Cardiac atrium fibroblast (primary cell): ENCODE results near the genes ENTPD7 and ABCC2.

DNA sequence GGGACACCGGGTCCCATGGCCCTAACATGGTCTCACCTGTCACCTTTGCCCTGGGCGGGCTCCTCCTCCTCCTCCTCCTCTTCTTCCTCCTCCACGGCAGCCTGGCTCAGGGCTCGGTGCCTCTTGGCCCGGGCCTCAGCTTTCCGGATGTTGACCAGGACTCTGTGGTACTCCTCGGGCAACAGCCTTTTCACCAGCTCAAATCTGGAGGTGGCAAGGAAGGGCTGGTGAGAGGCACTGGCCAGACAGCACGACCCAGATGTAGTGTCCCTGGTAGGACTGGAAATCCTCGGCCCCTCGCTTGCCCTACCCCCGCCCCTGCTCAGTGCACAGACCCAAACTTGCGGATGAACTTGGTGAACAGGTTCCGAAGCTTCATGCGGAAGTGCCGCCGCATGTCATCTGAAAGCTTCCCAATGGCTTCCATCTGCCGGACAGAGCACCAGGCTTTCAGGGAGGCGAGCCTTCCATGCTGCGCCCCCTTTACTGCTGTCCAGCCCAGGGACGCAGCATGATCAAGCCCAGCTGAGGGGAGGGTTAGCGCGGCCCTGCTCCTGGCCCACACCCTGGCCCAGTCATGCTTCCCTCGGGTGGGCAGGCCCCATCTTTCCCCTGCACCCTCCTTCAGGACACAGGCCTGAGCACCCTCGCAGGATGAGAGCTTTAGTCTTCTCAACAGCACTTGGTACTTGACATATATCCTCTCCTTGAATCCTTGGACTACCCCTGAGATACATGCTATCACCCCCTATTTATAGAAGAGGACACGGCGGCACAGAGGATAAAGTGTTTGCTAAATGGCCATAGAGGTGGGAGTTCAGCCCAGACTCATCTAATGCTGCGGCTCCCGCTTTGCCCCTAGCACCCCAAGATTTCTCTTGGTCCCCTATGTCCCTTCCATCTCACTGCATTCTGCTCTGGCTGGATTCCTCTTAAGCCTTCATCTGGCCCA lies 32.5 kb upstream of the FRAT2 start:
- RAMPAGE, long total RNA = no peak

DNA sequence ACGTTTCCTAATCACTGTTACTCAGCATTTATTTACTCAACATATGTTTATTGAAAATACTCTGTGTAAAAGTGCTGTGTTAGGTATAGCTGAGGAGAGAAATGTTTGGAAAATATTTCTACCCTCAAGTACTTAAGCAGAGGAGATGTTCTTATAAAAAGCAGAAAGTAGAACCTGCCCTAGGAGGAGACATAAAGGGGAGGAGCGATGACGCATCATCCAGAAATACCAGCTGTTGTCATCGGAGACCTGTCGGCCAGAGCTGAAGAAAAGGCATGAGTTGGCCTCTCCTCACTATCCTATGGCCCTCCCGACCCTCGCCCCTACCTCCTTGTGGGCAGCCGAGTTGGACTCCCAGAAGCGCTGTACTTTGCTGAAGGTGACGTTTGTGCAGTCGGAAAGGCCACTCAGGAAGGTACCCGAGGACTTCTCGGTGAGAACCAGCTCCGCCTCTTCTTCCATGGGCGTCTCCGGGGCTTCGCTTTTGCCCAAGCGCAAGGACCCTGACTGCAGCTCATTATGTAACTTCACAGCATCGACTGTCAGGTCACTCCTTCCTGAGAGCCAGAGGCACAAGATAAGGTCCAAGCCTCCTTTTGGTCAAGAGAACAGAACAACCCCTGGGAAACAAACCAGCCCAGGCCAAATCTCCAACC lies 1.0 kb downstream of the RRP12 start:
- RAMPAGE, long total RNA = no peak

- RAMPAGE, long total RNA = no peak
Measured at GRCh38 chr10:97456527-97457205, 10.7 kb downstream of the ZDHHC16 start.

DNA sequence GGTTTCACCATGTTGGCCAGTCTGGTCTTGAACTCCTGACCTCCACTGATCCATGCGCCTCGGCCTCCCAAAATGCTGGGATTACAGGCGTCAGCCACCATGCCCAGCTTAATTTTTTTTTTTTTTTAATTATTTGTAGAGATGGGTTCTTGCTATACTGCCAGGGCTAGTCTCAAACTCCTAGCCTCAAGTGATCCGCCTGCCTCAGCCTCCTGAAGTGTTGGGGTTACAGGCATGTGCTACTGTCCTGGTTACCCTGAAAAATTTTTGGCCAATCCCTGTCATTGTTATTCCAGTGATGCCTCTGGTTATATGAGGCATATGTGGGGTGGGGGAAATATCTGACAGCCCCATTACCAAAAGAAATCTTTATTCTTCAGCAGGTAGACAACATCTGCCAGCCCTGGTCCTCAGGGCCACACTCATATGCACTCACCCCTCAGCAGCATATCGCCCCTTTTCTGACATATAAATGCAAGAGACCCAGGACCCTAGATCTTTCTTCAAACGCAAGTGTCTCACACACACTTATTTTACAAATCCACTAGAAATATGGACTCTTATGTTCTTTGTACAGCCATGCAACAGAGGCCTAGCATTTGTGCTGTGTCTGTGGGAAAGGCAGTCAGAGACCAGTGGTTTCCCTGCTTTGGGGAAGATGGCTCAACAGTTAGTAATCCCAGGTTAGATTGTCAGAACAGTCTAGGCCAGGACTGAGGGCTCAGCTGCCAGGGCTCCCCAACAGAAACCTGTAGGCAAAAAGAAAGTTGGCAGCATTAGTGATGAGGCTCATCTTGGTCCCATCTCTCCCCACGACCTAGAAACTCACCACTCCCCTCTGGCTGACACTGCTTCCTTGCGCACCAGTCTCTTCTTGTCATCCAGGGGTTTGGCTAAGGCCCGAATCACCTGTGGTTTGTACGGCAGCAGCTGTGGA lies 12.3 kb downstream of the ZDHHC16 start:
- RAMPAGE, long total RNA = no peak

GRCh38 chr10:97459112-97459929 lies 13.3 kb downstream of the ZDHHC16 start:
- RAMPAGE, long total RNA = no peak

GRCh38 chr10:97542947-97543499 lies 29.6 kb upstream of the ANKRD2 start:
- RAMPAGE, long total RNA = no peak

DNA sequence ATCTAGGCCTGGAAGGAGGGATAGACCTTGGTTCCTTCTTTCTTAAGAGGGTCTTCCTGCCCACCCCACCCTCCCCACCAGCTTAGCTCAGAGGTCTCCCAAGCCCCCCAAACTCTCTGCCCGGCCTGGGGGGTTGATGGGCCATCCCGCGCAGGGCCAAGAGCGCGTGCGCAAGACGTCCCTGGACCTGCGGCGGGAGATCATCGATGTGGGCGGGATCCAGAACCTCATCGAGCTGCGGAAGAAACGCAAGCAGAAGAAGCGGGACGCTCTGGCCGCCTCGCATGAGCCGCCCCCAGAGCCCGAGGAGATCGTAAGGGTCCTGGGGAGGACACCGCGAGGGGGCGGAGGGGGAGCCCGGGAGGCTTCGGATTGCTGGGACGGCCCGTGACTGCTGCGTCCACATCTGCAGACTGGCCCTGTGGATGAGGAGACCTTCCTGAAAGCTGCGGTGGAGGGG lies 5.5 kb downstream of the ANKRD2 start:
- RAMPAGE, long total RNA = no peak

DNA sequence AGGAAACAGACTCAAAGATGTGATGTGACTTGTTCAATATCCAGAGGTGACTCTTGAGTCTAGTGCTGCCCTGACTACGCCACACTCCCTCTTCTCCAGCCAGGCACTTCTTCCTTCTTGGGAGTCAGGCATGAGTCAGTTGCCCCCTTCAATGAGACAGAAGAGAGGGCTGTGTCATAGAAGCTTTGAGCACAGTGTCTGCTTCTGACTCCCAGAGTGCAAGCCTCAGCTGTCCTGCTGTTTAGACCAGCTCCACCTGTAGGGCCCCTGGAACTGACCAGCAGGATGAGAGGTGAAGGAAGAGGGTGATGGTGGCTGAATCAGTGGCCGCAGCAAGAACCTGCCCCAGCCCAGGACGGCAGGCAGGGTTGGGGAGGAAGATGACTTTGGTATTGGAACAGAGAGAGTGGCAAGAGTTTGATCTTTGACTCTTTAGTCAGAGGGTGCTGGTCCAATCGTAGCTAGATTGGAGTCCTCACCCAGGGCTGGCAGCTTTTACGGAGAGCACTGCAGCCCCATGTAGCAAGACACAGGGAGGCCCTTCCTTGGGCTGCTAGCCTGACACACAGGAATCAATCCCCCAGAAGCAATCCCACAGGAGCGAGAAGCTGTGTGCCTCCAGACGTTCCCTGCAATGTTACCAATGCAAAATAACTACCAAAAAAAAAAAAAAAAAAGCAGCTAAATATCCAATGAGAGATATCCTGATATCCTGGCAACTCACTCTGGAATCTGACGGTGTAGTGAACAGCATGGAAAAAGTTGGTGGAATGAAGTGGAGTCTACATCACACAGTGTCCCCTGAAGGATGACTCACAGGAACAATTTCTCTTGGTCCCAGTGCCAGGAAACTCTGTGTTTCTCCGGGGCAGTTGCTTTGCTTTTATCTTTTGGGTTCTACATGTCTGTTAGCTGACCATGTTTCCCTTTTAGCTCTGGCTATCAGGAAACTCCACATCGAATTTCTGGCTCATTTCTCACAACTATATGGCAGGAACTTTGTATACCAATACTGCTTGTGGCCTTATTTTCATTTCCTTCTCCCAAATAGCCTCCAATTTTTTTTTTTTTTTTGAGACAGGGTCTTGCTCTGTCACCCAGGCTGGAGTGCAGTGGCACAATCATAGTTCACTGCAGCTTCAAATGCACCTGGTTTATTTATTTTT lies 6.9 kb downstream of the C10orf62 start:
- RAMPAGE, long total RNA = no peak

GRCh38 chr10:97650573-97651321 lies 10.3 kb downstream of the PI4K2A start:
- RAMPAGE, long total RNA = no peak

DNA sequence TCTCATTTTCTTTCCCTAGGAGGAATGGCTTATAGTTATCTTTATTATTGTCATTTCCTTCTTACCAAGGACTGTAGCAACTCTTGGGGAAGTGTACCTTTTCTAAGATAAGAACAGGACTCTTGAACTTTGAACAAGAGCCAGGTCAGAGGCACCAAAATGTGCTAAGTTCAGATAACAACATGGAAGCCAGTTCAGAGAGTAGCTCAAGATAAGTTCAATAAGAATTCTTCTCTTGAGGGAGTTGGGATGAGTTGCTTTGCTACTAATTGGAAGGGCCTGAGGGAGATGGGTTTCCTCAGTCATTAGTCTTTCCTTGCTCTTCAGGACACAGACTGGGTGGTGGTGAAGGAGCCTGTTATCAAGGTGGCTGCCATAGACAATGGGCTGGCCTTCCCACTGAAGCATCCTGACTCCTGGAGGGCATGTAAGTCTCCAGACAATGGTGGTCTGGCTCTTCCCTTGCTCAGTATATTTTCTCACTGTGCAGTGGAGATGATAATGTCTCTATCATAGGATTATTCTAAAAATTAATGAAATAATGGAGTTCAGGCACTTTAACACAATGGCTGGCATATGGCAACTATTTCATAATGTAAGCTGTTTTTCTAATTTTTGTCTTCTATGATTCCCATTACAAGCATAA lies 22.4 kb downstream of the AVPI1 start:
- RAMPAGE, long total RNA = no peak

GRCh38 chr10:97889505-97889921 lies 39.9 kb downstream of the GOLGA7B start:
- RAMPAGE, long total RNA = no peak

DNA sequence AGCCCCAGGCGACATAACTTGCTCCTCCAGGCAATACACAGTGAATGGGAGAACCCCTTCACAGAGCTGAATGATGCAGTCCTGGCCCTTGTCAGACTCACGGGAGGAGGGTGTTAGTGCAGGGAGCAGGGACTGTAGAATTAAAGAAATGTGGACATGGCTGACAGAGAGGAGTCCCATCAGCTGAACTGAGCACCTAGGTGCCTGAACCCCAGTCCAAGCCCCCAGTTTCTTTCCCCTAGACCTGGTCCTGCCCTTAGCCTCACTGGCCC lies 809 bp upstream of the LOXL4 start:
- RAMPAGE, long total RNA = no peak

DNA sequence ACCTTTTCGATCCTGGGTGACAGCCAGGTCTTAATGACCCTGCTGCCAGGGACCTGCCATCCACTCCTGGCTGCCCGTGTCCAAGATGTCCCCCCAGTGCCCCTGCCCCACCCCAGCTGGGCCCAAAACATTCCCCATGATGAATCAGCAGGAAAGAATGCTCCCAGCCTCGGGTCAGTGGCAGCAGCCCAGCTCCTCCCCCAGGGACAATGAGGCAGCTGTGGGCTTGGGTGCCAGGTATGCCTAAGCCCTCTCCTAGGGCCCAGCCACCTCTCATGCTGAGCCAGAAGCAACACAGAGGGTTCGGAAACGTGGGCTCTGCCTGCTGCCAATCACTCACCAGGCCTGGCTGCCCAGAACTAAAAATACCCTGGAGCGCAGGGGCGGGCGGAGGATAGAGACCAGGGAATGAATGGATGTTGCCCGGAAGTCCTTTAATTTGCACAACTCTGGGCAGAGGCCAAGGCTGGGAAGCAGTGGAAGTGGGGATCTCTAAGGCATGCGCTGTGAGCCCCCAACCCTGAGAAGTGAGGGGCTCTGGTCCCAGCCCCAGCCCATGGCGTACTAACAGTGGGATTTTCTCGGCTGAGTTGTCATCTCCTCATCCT lies 1.5 kb upstream of the LOXL4 start:
- RAMPAGE, long total RNA = no peak

GRCh38 chr10:98467889-98468296 lies 21.2 kb upstream of the HPS1 start:
- RAMPAGE, long total RNA = no peak

DNA sequence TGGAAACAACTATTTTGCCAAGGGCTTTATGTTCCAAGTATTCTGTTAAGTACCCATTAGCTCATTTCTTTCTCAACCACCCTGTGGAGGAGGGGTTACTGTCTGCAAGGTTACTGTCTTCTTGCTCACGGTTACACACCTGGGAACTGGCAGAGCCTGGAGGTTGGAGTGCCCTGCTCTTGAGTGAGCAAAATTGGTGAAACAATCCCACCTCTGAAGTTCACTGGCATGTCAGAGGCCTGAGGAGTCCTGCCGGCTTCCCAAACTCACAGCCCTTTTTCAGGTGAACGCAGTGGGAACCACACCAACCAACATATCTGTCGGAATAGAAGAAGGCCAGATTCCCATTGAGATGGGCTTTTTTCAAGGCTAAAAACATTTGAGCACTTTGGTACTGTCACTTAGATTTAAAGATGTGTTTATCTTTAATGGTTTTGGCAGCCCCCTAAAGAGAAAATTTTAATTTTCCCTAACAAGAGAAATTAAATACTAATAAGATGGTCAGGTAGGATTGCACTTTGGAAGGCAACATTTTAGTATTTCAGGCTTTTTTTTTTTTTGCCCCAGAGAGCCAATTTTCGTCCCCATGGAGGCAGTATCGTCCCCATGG lies 35.3 kb downstream of the GOT1 start:
- RAMPAGE, long total RNA = no peak

GRCh38 chr10:99533924-99534773 lies 1.4 kb downstream of the NKX2-3 start:
- RAMPAGE, long total RNA = no peak

GRCh38 chr10:99659123-99659616 lies at the start of gene ENTPD7:
Gene ENTPD7, plus strand, starts transcription at chr10:99659509.
- RAMPAGE, long total RNA = no peak

DNA sequence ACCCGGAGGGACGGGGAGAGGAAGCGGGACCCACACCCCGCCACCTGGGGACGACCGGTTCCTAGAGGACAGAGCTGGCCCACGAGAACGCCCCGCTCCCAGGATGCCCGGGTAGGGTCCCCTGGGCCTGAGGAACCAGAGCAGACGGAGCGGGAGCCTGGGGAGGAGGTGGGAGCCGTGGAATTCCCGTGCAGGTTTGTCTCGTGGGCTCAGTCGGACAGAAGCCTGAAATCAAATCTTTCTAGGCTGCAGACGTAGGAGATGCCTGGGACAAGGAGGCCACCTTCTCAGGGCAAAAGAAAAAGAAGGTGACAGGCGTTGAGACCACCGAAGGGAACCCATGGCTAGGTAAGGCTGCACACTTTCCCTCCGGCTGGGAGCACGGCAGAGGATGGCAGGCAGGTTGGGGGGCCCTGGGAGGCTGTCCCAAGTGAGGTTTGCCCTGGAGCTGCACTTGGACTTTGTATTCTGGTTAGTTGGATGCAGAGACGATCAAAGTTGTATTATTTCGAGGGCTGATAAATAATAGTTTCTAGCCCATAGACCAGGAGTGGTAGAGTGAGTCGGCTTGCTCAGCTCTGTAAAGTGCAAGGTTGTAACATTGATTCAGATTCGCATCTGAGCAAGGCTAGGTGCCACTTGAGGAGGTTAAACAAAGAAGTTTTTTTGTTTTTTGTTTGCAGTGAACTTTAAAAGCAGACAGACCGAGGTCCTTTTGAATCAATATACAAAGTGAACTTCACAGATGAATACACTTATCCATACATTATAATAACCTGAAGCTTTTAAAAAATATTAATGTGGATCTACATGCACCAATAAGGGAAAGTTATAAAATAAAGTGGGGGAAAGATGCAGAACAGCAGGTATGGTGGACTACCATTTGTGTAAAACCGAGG lies 557 bp downstream of the ENTPD7 start:
- RAMPAGE, long total RNA = no peak

DNA sequence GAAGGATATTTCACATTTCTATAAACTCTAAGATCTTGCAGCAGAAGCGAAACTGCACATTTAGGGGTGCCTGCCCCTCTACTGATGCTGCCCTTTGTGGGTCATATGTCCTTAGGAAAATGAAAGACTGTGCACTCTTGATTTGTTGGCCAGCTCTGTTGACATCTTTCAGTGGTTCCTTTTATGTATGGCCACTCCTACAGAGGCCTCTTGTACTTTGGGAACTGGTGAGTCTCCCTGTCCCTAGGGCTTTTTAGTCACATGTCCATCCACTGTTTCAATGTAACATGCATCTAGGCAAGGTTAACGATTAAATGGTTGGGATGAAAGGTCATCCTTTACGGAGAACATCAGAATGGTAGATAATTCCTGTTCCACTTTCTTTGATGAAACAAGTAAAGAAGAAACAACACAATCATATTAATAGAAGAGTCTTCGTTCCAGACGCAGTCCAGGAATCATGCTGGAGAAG lies at the start of gene ABCC2:
Gene ABCC2, plus strand, starts transcription at position 256 of the 472 bp plus-strand sequence.
- RAMPAGE, long total RNA = no peak

DNA sequence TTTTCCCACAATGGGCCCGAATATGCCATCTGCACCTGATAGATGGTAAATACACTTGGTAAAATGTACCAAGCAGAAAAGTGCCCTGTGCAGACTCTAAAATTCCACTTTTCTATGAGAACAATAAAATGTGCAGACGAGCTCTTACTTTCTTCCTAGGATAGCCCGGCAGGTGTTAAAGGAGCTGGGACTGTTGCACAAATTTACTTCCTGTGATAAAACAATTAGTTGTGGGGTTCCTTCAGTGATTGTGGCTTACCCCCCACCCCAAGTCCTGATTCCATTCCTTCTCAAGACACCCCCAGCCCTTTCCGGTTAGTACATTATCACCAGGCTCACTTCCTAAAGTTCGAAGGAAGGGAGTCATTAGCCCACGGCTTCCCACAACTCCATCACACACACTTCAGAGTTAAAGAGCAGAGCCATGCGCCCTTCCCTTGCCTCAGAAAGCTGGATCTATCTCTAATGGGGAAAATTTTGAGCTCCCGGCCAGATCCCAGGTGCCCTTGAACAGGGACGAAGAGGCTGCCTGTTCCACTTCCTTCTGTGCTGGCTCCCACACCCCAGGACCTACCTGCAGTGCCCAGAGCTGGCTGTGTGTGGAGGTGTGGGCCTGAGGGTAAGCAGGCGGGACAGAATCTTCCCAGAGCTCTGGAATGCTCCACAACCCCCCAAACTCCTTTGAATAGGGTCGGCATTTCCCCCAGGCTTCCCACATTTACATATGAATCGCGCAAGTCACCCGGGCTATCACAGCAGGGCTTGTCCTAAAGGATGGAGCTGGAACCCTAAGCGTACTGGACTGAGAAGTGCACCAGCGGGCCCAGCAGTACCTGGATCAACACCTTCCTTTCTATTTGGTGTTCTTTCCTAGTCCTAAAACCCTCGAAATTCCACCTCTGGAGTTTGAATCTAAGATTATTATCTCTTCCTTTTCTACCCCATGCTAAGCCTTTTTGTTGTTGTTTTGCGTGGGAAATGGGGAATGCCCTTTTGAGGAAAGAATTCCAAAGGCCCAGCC lies 96.1 kb downstream of the DNMBP start:
- RAMPAGE, long total RNA = no peak